Placental pericyte (primary cell): ENCODE data around the genes XPNPEP2 and RAB33A.

GRCh38 chrX:129091017-129091629 lies 432.2 kb downstream of the SMARCA1 start:
- CAGE, long polyA plus RNA = no peak

DNA sequence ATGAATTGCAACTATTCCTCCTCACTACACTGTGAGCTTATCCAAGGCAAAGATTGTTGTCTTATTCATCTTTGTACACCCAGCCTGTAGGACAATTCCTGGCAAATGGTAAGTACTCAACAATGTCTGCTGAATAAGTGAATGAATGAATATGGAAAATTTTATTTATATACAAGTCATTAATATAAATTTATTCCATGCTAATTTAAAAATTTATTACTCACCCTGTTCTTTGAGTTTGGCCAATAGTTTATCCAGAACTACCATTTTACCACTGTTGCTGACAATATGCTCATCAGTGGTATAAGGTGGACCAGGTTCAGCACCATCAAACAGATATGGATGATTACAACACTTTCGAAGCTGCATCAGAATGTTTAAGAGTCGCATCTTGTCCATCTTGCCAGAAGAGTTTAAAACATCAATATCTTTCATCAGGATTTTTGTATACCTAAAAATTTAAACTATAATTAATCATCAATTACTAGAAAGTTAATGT lies 25.6 kb downstream of the SMARCA1 start:
- CAGE, long polyA plus RNA = no peak

- CAGE, long polyA plus RNA = no peak
Measured at GRCh38 chrX:129686494-129686889, 31.7 kb upstream of the APLN start.

DNA sequence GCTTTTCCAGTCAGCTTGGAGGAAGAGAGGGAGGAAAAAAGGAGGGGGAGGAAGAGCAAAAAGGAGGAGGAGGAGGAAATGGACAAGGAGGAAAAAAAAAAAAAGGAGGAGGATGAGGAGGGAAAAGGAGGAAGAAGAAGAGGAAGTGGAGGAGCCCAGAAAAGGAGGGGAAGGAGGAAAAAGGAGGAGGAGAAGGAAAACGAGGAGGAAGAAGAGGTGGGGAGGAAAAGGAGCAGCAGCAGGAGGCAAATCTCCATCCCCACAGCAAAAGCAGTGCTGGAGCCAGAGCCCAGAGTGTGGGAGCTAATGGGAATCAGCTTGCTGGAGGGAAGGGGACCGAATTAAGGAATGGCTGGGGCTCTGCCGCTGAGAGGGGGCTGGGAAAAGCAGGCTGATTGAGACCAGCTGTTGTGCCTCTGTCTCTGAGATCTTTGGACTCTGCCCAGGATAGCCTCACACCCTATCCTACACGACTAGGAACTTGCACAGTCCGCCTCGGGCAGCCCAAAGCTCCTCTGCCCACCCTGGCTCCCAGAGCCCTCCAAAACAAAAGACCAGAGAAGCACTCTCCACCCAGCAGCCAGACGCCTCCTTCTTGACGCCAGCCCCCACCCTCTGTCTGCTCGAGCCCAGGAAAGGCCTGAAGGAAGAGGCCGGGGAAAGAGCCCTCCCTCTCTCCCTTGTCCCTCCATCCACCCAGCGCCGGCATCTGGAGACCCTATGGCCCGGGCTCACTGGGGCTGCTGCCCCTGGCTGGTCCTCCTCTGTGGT lies at the start of gene XPNPEP2:
Gene XPNPEP2, plus strand, starts transcription at position 486 of the 771 bp plus-strand sequence.
- CAGE, long polyA plus RNA = no peak

DNA sequence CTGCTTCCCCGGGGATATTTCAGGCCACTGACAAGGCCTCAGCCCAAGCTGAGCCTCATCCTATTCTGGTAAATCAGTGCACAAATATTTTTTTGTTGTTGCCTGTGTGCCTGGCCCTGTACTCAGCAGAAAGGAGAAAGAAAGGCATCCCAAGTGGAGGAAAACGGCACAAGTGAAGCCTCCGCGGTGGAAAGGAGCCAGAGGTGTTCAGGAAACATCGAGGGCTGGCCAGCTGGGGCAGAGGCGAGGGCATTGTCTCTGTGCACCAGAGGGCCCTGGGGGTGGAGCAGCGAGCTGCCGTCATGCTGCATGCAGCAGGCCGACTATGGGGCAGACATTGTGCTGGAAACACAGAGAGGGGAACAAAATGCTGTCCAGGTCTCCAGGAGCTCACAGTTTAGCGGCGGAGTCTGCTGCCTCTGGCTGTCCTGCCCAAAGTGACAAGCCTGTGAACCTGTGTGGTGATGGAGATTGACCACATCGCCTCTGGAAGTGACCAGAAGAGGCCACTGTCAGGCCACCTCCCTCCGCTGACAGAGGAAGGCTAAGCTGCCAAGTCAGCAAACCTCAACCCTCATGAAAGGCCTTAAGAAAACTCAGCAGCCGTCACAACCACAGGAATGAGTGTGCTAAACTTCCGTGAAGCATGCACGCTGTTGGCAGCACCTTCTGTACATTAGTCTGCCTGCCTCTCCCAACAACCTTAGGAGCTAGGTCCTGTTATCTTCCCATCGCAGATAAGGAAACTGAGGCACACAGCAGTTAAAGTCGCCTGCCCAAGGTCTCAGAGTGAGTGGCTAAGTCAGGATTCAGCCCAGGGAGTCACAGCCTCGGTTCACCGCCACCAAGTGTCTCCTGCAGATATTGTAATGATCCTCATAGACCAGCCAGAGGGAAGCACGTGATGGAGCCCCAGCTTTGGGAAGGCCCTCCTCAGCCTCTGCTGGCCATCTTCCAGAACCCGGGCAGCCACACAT lies 20.1 kb upstream of the SASH3 start:
- CAGE, long polyA plus RNA = no peak

- CAGE, long polyA plus RNA = no peak
Measured at GRCh38 chrX:129788413-129788612, 8.6 kb downstream of the SASH3 start.

GRCh38 chrX:130014909-130015759 lies 32.7 kb downstream of the BCORL1 start:
- CAGE, long polyA plus RNA = no peak

- CAGE, long polyA plus RNA = no peak
Measured at GRCh38 chrX:130097523-130098232, 12.6 kb downstream of the ELF4 start.

- CAGE, long polyA plus RNA = no peak
Measured at GRCh38 chrX:130171574-130172098, at the start of gene RAB33A. RAB33A (plus strand) TSS chrX:130171962.

DNA sequence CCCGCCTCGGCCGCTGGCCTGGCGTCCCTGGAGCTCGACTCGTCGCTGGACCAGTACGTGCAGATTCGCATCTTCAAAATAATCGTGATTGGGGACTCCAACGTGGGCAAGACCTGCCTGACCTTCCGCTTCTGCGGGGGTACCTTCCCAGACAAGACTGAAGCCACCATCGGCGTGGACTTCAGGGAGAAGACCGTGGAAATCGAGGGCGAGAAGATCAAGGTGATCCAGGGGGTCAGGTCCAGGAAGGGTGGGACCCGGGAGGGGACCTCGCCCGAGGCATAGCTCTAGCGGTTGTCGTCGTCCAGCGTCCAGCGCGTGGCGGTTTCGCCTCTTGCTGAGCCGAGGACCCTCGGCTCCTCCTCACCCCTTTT lies 324 bp downstream of the RAB33A start:
- CAGE, long polyA plus RNA = no peak

DNA sequence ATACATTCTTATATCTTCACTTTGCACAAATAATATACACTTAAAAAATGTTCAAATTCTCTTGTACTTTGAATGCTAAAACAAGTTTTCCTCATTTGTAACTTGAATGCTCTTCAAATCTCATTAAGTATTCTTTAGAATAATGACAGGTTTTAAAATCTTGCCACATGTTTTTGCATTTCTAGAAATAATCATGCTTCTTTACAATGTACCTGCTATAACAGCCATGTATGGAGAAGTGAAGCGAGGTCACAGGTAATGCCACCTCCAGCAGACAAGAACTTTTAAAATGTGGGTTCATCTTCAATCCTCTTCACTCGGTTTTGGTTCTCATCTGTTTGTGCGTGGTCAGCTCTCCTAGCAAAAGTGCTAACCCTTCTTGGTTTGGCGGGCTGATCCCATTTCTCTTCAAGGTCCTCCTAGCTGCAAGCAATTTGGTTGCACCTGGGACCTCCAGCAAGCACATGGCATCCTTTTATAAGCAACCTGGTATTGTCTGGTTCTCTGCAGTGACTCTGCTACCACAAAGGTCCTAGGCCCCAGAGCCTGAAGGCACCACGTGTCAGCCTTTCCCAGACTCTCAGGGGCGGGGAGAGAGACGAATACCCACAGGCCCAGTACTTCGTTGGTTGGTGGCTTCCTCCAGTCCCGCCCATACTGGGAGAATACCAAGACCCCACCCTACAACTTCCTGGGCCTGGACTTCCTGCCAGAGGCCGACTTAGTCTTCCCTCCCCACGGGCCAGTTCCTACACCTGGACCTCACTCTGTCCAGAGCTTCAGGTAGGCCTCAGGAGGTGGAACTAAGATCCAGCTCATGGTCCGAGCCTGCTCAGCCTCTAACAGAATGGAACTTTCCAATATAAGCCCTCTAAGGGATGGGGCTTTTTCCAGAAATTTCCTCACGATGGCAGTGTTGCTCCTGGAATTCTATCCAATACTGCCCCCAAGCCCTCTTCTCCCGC lies 192.7 kb upstream of the STK26 start:
- CAGE, long polyA plus RNA = no peak

- CAGE, long polyA plus RNA = no peak
Measured at GRCh38 chrX:132216404-132216707, 2.9 kb downstream of the RAP2C start.

GRCh38 chrX:132281274-132281712 lies 62.0 kb upstream of the RAP2C start:
- CAGE, long polyA plus RNA = no peak

GRCh38 chrX:133495616-133496047 lies 80.3 kb upstream of the GPC4 start:
- CAGE, long polyA plus RNA = no peak

- CAGE, long polyA plus RNA = no peak
Measured at GRCh38 chrX:133986173-133986467, 726 bp upstream of the GPC3 start.

DNA sequence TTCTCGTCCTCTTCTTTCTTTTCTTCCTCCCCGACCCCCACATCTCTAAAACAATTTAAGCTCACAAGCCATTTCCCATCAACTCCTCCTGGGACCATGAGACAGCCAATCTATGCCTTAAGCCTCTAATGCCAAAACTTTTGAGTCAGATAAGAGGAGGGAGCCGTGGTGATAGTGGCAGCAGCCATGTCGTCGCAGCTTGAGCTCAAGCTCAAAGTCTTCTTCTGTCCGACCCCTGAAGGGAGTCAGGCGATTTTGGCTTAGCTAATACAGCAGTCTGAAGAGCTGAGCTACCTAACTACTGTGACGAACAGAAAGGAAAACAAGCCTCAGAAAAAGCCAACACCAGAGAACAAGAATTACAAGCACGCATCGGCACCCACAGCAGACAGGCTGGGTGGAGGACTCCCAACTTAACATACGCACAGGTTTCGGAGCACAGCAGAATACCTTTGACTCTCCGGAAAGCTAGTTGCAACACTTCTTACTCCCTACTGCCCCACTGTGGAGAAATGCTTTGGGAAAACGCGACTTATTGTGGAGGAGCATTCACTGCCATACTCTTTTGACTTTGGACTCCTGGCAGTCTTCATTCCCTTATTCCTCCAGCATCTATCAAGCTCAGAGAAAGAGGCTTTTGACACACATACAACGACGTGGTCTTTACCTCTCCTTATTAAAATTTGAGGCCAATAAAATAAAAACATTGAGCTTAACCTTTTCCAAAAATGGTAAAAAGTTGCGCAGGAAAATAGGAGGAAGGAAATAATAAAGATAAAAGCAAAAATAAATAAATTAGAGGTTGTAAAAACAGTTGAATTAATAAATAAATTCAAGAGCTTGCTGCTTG lies 41.2 kb upstream of the GPC3 start:
- CAGE, long polyA plus RNA = no peak

DNA sequence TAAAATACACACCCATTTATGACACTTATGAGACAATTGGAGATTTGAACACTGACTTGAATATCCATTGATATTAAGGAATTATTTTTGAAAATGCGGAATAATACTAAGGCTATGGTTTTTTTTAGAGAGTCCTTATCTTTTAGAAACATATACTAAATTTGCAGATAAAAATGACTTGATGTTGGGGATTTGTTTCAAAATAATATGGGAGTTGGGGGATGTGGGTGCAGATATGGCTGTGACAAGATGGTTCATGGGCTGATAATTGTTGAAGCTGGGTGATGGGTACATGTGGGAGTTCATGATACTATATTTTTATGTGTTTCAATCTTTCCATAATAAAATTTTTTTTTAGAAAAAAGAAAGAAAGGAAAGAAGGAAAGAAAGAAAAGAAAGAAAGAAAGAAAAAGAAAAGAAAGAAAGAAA lies 60.2 kb downstream of the HPRT1 start:
- CAGE, long polyA plus RNA = no peak

- CAGE, long polyA plus RNA = no peak
Measured at GRCh38 chrX:134770668-134771686, 26.0 kb downstream of the PABIR2 start.

DNA sequence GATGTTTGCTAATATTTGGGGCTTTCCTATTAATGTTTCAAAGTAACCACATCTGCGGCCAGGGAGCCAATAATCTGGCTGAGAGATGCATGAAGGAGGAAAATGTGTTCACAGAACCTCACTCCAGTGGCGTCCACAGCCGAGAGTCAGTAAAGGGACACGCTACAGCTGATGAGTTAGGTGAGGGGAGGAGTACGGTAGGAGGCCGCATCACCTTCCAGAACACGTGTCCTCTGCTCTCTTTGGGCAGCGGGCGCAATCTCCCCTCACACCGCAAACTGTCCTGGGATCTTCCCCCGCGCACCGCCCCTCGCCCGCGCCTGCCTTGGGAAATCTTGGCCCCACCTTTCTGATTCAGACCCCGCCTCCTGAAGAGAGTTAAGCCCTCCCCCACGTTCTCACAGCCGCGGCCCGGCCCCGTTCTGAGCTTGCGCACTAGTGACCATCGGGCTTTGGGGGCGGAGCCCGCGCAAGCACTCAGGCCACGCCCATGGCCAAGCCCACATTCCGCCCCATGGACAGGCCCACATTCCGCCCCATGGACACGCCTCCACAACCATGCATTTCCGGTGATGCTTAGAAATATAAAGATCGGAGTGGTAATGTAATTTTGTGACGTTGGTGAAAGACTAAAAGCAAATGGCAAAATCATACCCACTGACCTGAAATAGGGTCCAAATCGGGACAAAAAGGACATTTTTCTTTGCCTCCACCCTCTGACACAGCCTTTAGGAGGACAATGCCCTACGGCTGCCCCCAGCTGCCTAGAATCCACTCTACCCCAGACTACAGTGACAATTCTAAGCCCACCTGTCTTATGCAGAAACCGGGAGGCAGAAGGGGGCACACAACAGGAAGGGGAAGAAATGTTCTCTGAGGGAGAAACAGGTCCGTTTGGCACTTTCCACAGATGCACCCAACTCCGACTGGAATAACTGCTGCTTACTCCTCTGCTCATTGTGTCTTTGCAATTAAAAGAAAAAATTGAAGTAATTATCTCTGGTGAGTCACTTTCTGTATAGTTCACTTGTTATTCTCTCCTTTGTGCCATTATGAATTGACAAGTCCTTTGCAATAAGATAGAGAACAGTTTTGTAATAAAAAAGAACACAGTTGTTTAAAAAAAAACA lies 13.4 kb downstream of the SMIM10 start:
- CAGE, long polyA plus RNA = no peak

DNA sequence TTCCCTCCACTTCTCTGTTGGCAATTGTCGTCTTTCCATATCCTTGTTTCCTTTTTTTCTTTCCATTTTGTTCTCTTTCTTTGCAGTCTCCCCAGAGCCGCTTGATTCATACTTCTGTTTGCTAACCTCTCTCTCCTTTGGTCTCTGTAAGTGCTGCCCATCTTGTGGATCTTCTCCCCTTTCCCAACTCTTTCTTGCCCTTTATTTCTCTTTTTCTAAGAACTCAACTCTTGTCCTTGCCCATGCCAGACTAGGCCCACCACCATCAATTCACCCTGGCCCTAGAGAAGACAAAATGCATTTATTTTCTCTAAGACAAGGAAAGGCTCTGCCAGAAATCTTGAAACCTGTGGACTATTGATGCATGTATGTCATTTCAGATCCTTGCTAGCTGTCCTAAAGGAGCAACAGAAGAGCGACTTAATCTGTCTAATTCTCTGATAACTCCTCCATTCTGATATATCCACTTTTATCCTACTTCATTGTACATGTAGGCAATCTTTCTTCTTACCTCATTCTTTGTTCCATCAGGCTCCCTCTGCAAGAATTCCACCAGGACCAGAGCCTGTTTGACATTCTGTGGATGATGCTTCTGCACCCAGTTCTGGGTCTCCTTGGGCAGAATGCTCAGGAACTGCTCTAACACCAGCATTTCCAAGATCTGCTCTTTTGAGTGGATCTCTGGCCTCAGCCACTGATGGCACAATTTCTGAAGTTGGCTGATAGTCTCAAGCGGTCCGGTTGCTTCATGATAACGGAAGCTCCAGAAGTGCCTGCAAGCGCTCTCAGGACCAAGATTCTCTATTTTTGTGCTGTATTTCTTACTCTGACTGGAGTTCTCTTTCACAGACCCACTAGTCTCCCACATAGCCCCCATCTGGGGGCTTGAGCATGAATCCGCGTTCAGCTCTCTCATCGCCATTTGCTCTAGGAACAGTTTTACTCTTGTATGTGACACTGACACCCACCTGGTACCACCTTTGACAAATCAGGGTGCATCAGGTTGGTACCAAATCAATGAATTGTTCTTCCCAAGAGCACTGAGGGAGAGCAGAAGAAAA lies 15.7 kb upstream of the ETDC start:
- CAGE, long polyA plus RNA = no peak